Jejunum (tissue), 1 donor: ENCODE measurements around a stretch of chr12.

DNA sequence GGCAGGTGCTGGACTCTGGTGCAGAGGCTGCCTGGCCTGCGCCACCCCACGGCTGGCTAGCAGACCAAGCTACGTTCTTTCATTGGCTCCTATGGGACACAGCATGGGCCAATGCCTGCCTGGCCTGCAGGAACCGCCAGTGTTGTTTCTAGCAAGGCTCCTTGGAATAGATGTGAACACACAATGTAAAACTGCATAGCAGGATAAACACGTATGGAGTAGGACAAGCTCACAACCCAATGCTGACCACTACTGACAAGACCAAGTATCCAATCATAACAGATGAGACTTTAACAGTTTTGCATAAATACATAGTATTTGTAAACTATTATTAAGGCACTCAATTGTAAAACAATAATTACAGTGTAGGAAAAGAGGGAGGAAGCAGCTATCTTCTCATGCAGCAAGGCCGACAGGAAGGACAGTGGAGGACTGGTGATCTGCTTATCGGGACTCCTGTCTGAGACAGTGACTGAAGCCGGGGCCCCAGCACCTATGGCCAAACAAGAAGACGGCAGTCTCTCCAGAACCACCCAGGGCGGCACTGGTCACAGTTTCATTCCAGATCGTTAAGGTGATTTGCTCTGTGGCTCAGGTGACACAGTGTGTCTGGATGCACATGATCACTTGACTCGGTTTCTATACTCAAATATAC lies 51.9 kb upstream of the CORO1C start:
- PRO-cap = no peak

GRCh38 chr12:108798364-108799312 lies 58.7 kb downstream of the SSH1 start:
- PRO-cap = no peak

DNA sequence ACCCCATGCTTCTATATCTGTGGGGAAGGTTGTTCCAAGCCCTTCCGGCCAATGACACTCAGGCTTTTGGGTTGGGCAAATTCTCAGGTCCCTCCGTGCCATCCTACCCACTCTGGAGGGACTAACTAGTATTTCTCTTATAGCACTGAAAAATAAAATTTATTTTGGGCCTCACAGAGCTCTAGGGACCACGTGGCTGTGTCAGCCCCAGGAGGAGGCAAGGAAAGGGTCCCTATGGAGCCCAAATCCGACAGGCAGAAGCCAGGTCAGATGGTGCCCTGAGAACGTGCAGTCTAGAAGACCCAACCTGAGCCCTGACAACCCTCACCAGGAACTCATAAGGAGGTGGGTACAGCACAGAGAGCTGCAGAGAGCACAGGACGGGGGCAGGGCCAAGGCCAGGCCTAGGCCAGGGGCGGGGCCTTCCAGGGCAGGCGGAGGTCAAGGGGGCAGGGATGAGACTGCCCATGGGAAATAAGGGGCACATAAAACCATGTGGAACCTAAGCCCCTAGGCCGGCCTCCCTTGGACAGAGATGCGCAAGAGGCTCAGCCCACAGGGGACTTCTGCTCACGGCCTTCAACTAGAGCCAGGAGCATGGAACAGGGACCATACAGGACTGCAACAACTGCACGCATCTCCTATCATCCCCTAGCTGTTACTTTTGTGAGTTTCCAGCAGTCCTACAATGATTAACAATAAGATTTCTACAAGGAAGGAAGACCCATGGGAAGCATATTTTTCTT lies 45.1 kb downstream of the SSH1 start:
- PRO-cap = no peak

- PRO-cap = no peak
Measured at GRCh38 chr12:108816613-108817259, 40.6 kb downstream of the SSH1 start.

DNA sequence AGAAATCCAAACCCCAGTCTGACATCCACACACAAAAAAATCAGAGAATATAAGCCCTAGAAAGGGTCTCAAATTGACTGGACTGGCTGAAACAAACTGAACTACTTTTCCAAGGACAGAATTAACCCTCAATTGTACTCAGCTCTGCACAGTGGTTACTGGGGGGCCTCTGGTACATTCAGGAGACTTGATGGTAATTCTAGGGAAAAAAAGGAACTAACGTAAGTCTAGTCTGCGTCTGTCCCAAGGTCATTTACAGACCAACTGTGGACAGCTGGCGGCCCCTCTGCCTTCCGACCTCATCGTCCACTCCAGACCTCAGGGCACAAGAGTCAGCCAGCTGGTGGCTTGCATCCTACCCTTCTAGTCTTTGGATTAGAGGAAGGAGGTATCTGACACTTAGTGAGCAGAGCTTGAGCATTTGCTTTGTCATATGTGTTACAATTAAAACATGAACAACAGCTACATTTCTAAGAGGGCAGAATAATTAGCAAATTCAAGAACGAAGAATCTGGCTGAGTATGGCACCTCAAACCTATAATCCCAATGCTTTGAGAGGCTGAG lies 36.7 kb downstream of the SSH1 start:
- PRO-cap = no peak

- PRO-cap = no peak
Measured at GRCh38 chr12:108853234-108853745, 4.1 kb downstream of the SSH1 start.

DNA sequence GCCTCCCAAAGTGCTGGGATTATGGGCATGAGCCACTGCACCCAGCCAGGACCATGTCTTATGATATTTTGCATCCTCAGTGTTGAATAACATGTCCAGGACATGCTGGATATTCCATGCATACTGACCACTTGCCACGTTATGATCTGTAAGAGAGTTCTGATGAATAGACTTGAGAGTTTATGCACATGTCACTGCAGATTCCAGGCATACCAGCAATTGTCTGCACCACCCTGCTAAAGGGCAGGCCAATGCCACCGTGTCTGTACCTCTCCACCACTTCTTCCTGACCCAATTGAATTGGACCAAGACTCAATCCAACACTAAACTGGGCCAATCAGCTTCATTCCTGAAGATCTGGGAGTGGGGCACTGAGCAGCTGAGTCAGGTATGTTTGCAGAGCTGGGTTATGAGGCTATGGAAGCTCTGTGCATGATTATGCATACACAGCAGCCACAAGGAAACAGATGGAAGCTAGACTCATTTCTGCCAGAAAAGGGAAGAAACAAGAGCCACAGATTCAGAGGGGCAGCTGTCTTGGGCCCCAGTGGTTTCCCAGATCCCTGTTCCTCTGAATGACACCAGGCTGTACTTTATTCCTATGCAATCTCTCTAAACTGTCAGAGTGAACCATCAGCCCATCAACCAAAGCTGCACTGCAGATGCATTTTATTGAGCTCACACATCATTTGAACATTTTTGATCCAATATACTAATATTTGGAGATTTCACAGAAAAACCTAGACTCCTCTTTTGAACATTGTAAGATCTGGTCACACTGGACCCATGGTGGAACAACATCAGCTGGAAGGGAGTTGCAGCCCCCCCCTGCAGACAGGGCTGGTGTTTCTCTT lies 28.0 kb downstream of the DAO start:
- PRO-cap = no peak

DNA sequence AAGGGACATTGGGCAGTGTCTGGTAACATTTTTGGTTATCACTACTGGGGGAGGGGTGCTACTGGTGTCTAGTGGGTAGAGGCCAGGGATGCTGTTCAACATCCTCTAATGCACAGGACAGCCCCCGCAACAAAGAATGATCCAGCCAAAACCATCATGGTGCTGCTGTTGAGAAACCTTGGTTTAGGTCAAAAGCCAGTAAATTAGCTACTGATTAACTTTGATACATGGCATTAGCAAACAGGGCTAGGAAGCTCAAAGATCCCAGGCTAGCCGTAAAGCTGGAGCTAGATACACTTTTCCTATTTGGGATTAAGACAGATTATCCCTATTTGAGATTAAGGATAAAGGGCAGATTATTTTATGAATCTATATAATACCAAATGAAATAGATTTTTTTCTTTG lies 8.8 kb downstream of the ALKBH2 start:
- PRO-cap = no peak

DNA sequence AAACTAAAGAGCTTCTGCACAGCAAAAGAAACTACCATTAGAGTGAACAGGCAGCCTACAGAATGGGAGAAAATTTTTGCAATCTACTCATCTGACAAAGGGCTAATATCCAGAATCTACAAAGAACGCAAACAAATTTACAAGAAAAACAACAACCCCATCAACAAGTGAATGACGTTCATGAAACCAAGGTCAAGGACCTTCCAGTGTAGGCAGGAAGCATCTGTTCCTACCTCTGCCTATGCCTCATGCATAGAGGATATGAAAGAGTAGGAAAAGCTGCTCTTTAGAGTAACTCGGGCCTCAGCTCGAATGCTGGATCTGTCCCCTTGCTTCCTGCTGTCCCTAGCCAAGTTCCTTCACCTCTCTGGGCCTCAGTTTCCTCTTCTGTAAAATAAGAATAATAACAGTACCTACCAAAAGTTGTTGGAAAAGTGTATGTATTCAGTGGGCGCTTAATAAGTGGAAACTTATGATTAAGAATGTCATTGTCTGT lies 65.0 kb downstream of the FOXN4 start:
- PRO-cap = no peak

DNA sequence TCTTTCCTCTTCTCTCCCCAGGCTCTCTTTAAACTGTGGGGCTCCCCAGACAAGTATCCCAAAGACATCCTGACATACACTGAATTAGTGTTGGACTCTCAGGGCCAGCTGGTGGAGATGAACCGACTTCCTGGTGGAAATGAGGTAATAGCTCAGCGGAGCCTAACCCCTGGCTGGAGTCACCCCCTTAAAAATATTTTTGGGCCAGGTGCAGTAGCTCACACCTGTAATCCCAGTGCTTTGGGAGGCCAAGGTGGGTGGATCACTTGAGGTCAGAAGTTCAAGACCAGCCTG lies 63.5 kb downstream of the FOXN4 start:
- PRO-cap = no peak

- PRO-cap = no peak
Measured at GRCh38 chr12:109278019-109278551, 31.0 kb downstream of the FOXN4 start.

- PRO-cap = no peak
Measured at GRCh38 chr12:109388969-109389632, 41.4 kb downstream of the MYO1H start.

DNA sequence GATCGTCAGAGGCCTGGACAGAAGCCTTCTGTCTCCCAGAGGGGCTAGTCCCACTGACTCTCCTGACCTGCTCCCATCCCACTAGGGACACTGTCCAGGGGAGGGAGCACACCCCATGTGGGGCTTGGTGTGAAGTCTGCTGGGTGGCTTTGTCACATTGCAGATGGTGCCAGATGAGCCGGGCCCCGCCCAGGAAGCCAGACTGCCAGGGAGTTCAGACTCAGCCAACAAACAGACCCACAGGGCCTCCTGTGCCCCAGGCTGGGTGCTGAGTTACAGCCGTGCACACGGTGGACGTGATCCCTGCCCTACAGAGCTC lies 28.3 kb downstream of the MMAB start:
- PRO-cap = no peak

- PRO-cap = no peak
Measured at GRCh38 chr12:109552151-109552839, 21.0 kb downstream of the MMAB start.

DNA sequence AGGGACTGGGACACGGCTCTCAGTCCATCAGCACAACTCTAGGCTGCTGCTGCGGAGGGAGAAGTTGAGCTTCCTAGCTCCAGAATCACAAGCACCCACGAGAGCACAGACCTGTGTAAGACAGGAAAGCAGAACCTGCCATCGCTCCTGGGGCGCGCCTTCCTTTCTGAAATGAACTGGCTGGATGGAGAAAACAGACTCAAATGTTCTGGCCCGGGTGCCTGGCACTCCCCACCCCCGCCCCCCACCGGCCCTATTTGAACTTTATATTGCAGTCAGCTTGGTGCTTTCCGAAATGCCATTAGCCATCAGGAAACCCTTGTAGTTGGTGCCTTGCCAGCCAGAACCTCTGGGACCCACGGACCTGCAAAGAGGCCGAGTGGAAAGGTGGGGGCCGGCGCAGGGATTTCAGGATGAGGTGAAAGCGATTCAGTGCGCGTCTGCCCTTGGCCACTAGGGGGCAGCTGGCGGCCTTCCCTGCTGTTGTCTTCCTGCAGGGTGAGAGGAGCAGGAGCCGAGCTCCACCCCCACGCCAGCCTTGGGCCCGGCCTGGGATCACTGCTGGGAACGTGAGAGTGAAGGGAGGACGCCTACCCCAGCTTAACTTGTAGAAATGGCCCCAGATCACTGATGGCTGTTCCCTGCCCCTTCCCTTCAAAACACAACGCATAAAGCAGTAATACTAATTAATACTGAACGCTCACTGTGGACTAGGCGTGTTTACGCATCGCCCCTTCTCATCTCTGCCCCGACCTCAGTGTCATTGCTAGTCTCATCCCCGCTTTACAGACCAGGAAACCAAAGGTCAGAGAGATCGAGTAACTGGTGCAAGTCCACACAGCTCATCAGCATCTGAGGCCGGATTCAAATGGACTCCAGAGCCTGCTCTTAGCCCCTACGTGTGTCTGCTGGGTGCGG lies 24.1 kb downstream of the MVK start:
- PRO-cap = unidirectional peak, plus-strand start at position 372 of the sequence

DNA sequence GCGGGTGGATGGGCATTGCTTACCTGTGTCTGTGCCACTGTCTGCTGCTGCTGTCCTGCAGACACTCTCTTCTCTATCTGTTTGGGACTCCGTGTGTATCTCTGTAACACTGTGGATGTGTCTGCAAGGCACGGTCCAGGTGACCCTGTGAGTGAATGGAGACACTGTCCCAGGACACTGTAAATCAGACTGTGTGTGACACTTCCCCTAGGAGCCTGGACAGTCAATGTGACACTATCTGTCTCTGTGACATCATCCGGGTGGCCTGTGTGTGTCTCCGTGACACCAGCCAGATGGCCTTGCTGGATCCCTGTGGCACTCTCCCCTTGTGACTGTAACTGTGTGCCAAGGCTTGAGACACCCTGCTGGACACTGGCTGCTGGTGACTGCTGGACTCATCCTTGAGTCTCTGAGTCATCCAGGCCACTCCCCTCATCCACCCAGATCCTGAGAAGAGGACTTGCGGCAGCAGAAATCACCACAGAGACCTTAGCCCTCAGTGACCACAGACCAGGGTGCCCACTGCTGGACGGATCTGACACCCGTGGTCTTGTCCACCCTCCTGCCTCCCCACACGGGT lies 51.5 kb downstream of the MVK start:
- PRO-cap = no peak

GRCh38 chr12:109715158-109715778 lies 1.6 kb downstream of the FAM222A start:
- PRO-cap = no peak

DNA sequence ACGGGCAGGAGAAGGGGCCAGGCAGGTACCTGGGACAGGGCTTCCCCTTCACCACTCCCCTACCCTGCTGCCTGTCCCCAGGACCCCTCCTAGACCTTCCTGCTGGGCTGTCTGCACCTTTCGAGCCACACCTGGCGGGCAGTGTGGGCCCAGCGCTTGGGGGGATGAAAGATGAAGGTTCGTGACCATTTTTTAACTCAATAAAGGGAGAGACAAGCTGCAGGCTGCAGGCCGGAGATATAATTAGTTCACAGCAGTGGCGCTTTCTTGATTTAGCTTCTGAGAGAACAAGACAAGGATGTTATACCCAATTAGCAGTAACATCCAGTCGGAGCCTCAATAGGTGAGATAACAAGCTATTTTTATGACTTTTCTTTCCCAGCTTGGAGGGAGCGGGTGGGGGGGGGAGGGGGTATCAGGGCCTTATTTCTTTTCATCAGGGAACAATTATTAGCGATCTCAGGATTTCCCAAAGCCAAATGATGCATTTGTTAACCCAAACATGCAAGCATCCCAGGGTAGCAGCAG lies 9.0 kb downstream of the FAM222A start:
- PRO-cap = no peak

DNA sequence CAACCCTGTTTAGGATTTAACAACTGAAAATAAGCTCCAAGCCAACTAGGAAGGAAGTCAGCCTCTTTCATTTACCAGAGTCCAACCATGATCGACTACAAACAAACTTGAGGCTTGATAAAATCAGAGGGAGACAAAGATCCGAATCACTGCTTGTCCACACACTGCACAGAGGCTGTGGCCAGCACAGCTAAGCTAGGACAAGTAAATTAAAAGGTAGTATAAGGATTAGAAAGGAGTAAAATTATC lies 40.3 kb downstream of the FAM222A start:
- PRO-cap = no peak

DNA sequence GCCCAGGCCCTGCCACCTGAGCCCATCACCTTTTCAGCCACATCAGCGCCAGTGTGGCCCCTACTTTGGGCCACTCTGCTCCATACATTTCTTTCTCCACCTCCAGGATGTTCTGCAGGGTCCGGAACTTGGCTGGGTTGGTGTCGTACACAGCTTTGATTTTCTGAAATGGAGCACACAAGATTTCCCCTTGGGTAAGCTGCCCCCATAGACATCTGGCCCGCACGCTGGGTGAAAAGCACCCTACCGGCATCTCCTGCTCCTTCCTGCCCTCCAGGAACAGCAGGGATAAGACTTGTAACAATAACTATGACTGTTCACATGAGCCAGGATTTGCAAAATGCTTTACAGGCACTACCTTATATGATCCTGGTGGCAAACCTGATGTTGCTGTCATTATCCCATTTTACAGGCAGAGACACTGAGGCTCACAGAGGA lies 22.8 kb downstream of the GLTP start:
- PRO-cap = no peak